ENCODE measurements around a stretch of chr6.

GRCh38 chr6:170176706-170177473, 114.0 kb downstream of the DLL1 start:
- RRBS, 2 experiments, result 45 to 56% methylated on average over 14 to 27 of the region's 64 CpGs
CAGE:
- cytosol, long polyA minus RNA, result no peak
- cytosol, long polyA plus RNA, result no peak
- long polyA plus RNA, result no peak
- nucleus, long polyA minus RNA, result no peak
- nucleus, long polyA plus RNA, result no peak

GRCh38 chr6:170287499-170288094, 3.3 kb downstream of the DLL1 start:
- RRBS, 2 experiments, result no CpG with 5 or more reads among the region's 11 CpGs
CAGE:
- cytosol, long polyA minus RNA, result no peak
- cytosol, long polyA plus RNA, result no peak
- long polyA plus RNA, result no peak
- nucleus, long polyA minus RNA, result no peak
- nucleus, long polyA plus RNA, result no peak

DNA sequence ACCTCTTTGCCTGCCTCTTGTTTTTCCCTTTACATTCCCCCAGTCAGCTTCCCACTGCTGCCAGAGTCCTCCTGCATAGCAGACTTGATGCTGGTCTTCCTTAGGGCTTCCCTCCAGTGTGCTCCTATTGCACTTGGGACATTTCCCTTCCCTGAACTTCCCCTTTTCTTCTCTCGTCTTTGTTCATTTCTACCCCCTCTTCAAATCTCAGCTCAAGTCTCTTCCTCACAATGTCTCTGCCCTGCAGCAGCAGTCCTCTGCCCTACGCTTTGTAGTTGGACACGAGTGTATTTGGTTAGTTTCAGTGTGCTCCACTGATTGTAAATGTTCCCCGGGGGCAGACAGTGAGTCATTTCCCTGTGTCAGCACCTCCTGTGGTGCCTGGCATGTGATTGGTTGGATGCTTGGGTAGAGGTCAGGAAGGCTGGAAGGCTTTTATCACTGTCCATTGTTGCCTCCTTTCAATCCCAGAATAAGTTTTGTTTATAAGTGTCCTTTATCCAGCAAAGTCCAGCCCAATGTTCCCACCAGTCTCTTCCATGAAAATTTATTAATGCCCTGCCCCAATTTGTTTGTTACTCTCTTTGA, 38.3 kb downstream of the FAM120B start:
- RRBS, 2 experiments, result no CpG with 5 or more reads among the region's 4 CpGs
CAGE:
- cytosol, long polyA minus RNA, result no peak
- cytosol, long polyA plus RNA, result no peak
- long polyA plus RNA, result no peak
- nucleus, long polyA minus RNA, result no peak
- nucleus, long polyA plus RNA, result no peak

GRCh38 chr6:170421136-170421921, 114.8 kb downstream of the FAM120B start:
- RRBS, 2 experiments, result 100% methylated on average over 4 of the region's 66 CpGs; no CpG with 5 or more reads in 1 of the 2 experiments
CAGE:
- cytosol, long polyA minus RNA, result no peak
- cytosol, long polyA plus RNA, result no peak
- long polyA plus RNA, result no peak
- nucleus, long polyA minus RNA, result no peak
- nucleus, long polyA plus RNA, result no peak